Ileum (tissue), 1 donor: ENCODE results near the genes ARHGEF19, FBXO42 and PADI2.

- PRO-cap: no peak
These were observed 9.6 kb upstream of the EPHA2 start for GRCh38 chr1:16165481-16165842.

- PRO-cap: no peak
These were observed 28.1 kb downstream of the ARHGEF19 start for GRCh38 chr1:16184130-16185045.

- PRO-cap: no peak
These were observed at the start of gene ARHGEF19 for GRCh38 chr1:16212051-16213056. Gene ARHGEF19, minus strand, starts transcription at chr1:16212652.

GRCh38 chr1:16351779-16352750, at the start of gene FBXO42:
Gene FBXO42, minus strand, starts transcription at chr1:16352480.
- PRO-cap: bidirectional peak, plus-strand start at chr1:16352606, minus-strand start at chr1:16352430

DNA sequence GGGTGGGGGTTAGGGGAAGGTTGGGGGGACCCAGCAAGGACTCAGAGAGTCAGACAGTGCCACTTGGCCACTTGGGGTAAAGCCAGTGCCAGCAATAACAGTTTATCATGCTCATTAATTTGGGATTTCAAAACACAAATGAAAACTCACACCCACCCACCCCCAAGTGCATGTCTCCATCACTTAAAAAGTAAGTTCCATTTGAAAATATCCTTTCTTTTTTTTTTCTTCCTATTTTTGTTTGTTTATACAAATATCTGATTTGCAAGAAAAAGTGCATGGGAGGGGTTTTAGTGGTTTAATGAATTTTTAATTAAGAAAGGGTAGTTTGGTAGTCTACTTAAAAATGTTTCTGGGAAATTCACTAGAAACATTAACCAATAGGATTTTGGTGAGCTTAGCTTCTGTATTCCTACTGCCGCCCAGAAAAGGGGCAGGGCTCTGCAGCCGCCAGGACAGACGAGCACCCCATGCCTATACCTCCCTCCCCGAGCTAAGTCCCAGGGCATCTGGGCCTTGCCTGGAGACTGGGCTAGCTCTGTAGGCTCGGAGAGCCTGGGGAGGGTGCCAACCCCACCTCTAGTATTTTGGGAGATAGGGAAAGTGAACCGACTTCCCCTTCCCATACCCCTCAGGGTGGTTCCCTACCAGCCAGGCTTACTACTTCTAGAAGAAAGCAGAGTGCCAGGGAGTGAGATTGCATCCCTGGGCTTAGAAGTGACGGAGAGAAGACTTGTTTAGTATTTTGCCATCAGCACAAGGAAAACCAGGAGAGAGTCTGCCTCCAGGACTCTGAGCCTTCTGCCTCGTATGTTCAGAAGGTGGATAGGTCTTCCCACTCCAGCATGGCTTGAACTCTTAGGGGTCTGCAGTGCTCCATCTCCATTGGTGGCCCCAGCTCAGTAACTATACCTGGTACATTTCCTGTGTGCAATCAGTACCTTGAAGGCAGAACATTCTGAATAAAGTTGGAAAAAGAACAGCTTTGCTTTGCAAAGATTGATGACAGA, 28.7 kb downstream of the SZRD1 start:
- PRO-cap: no peak

DNA sequence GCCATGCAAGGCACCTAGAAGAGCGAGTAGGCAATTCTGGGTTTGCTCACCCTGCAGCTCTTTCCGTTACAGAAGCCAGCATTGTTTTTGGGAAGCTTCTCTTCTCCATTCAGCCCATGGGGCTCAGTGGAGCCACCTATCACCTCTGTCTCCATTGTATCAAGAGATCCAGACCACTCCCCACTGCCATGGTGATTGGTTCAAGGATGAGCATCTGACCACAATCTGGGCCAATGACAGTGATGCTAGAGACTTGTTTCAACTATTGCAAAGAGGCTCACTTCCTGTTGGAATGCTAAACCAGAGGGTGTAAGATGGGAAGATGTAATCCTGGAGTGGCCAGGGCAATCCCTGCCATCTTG, 6.6 kb downstream of the SPATA21 start:
- PRO-cap: no peak

DNA sequence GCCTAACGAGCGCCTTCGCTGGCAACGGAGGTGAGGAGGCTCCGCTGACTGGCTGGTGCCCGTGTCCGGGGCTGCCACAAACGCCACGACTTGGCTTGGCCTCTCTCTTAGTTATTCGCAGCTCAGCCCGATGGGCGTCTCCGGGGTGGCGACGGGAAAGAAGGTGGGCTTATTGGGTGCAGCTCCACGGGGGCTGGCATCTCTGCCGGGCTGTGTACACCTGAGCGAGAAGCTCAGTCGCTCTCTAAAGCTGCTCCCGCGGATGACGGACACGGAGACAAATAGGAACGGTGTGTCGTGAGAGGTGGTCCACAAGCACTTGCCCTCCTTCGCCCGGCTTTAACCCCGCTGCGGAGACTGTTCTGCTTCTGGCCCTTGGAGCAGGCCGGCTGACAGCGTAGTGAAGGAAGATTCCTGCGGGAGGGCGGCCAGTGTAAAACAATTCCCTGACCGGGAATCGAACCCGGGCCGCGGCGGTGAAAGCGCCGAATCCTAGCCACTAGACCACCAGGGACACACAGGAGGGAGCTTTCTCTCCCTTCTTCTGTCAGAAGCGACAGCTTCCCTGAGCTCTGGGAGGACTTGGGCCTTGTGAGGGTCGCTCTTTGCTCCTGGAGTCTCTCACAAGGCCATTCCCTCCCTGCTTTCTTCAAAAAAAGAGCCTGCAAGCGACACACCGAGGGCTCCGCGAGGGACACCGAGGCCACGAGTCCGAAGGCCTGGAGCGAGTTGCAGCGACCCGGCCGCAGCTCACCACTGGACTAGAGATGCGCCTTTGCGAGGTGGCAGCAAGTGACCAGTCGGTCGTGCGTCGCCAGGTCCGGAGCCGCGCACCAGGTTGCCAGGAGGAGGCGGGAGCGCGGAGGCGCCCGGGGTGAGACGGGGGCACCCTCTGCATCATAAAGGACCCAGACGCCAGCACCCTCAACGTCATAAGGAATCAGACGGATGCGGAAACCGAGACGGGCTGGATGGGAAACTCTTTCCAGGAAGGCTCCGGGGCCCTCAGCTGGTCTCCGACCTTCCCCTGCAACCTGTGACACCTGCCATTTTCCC, 94.6 kb downstream of the NECAP2 start:
- PRO-cap: no peak

GRCh38 chr1:16606460-16607040, 166.0 kb downstream of the NECAP2 start:
- PRO-cap: no peak

GRCh38 chr1:16647210-16647944, 206.9 kb downstream of the NECAP2 start:
- PRO-cap: no peak

DNA sequence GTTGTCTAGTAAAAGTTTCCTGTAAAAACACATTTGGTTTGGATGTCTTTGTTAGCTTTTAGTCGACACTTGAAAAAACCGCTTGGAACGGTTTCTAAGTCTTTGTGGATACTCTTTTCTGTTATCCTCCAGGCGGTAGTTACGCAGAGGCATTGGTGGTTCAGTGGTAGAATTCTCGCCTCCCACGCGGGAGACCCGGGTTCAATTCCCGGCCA, 60.1 kb upstream of the CROCC start:
- PRO-cap: no peak

DNA sequence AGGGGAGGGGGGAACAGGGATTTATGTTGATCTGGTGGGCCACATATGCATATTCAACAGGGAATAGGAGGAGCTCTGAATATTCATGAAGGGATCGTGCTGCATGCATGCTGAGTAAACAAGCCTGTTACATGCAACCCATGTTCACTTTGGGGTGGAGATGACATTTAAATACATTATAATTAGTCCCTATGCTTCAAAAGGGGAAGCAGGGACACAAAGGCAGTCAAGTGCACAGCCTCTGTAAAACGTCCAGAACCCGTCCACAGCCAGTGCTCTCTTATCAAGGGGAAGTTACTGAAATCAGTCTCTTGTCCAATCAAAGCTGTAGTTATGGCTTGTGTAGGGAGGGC, 54.8 kb upstream of the CROCC start:
- PRO-cap: no peak

DNA sequence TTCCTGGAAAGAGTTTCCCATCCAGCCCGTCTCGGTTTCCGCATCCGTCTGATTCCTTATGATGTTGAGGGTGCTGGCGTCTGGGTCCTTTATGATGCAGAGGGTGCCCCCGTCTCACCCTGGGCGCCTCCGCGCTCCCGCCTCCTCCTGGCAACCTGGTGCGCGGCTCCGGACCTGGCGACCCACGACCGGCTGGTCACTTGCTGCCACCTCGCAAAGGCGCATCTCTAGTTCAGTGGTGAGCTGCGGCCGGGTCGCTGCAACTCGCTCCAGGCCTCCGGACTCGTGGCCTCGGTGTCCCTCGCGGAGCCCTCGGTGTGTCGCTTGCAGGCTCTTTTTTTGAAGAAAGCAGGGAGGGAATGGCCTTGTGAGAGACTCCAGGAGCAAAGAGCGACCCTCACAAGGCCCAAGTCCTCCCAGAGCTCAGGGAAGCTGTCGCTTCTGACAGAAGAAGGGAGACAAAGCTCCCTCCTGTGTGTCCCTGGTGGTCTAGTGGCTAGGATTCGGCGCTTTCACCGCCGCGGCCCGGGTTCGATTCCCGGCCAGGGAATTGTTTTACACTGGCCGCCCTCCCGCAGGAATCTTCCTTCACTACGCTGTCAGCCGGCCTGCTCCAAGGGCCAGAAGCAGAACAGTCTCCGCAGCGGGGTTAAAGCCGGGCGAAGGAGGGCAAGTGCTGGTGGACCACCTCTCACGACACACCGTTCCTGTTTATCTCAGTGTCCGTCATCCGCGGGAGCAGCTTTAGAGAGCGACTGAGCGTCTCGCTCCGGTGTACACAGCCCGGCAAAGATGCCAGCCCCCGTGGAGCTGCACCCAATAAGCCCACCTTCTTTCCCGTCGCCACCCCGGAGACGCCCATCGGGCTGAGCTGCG, 49.4 kb upstream of the CROCC start:
- PRO-cap: no peak

- PRO-cap: no peak
These were observed 1.3 kb downstream of the CROCC start for GRCh38 chr1:16922965-16923559.

DNA sequence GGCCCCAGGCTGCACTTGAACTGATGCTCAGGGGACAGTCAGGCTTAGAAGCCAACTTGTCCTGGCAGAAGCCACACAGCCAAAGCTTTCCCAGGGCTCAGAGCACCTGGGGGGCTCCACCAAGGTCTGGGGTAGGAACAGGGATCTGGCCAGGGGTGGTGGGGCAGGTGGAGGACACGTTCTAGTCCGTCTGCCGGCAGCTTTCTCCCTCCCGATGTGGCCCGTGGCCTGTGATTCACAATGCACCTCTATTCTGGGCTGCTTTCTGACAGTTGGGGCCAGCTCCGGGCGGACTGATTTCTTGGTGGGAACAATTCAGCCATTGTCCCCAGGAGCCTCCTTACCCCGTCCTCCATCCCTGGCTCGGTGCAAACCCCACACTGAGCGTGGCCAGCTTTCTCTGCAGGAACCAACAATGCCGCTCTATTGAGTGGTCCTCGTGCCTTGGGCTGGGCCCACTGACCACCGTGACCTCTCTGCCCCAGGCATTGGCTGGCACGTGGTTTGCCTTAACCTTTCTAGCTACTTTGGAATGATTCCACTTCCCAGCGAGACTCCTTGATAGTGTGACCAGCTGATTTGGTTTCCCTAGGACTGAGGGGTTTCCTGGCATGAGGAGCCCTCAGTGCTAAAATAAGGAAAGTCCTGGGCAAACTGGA, 29.8 kb downstream of the PADI2 start:
- PRO-cap: no peak

DNA sequence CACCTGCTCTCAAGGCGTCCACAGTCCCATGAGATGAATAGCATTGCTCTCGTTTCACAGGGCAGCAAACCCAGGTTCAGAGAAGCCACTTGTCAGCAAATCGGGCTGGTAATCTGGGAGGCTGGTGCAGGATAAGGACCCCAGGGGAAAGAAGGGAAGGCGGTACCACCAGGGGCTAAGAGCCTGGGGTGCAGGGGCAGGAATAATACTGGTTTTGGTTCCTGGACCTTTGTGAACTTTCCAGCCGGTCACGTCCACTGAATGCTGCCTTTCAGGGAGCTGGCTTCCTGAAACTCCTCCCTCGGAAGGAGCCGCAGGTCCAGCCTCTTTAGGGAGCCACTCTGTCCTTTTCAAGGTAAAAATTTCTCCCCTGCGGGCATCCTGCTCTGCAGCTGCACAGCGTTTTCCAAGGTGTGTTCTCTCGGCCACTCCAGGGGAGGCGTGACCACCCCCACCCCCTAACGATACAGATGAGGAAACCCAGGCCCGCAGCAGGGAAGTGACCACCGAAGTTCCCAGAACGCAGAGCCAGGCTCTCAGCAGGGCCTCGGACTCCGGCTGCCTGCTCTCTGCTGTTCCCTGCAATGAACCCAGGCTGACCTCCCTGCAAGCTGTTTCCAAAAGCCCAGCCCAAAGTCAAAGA, 21.5 kb downstream of the PADI2 start:
- PRO-cap: no peak

GRCh38 chr1:17112627-17113049, 6.6 kb downstream of the PADI2 start:
- PRO-cap: unidirectional peak, minus-strand start at chr1:17112762

GRCh38 chr1:17117452-17118737, 1.4 kb downstream of the PADI2 start:
- PRO-cap: no peak

GRCh38 chr1:17119236-17120217, at the start of gene PADI2:
Gene PADI2, minus strand, starts transcription at chr1:17119451.
- PRO-cap: unidirectional peak, minus-strand start at chr1:17119396; unidirectional peak, minus-strand start at chr1:17119453

DNA sequence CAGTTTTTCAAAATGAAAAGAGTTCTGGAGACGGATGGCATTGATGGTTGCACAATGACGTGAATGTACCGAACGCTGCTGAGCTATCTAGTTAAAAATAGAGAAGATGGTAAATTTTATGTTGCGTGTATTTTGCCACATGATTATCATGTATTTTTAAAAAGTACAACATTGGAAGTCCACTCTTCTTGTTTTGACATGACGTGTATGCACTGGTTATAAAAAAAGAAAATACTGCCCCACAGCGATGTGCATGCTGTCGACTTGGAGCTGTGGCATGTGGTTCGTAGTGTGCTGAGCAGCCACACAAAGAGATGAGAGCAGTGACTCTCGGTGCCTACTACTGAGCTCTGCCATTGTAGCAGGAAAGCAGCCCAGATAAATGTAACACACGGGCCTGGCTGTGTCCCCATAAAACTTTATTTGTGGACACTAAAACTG, 22.6 kb upstream of the PADI2 start:
- PRO-cap: no peak

GRCh38 chr1:17201177-17201478, 3.8 kb upstream of the PADI1 start:
- PRO-cap: no peak